AG08470 (cell line): Measurements from ENCODE around the genes SBF2 and LYVE1.

- RRBS, result 2% methylated on average over 23 of the region's 54 CpGs
Observed at GRCh38 chr11:9613841-9614701, 40.6 kb downstream of the WEE1 start.

DNA sequence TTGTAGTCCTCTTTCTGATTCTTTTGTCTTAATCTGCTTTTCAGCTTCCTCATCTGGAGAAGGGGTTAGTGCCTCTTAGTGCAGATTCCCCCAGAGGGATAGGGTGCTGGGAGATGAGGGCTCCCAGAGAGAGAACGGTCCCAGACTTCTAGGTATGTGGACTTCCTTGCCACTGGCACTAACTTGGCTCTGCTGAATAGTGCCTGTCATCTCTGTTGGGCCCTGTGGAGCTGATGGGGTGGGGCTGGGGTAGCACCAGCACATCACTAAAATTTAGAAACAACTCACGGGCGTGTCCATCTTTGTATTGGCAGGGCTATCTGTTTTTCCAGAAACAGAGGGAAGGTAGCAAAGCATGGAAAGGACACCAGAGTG is 25.8 kb downstream of the SWAP70 start:
- RRBS, result no CpG with 5 or more reads among the region's 3 CpGs

GRCh38 chr11:9704559-9705172 is 40.8 kb downstream of the SWAP70 start:
- RRBS, result no CpG with 5 or more reads among the region's 5 CpGs

DNA sequence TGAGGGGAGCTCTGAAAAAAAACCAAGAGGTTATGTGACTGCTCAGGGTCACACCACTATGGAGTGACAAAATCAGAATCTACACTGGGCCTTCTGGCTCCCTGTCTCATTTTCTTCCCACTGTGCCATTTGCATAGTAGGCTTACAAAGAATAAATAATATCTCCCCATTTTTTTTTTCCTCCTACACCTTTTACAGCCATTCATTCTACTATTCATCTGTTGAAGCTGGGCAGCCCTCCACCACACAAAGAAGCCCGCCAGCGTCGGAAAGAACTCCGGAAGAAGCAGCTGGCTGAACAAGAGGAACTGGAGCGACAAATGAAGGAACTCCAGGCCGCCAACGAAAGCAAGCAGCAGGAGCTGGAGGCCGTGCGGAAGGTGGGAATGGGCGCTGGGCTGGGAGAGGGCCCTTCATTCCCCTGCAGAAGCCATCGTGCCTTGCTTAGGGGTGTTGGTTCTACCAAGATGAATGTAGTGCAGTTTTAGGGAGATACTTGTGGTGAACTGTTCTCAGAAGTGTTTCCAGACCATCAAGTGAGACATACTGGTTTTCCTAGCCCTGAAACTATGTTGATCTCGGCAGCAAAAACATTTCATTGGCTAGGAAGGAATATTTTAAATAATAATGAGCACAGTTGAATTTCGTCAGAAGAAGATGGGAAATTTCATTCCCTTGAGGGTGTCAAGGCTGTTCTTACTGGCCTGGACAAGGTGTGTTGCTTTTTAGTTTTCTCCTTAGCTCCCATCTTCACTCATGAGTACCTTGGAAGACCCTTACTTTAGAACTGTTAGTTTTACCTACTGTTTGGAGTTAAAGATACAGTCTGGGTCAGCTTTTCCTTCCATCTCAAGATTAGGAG is 68.7 kb downstream of the SWAP70 start:
- RRBS, result no CpG with 5 or more reads among the region's 13 CpGs

- RRBS, result no CpG with 5 or more reads among the region's 8 CpGs
Observed at GRCh38 chr11:9930843-9931476, 267.1 kb downstream of the SWAP70 start.

DNA sequence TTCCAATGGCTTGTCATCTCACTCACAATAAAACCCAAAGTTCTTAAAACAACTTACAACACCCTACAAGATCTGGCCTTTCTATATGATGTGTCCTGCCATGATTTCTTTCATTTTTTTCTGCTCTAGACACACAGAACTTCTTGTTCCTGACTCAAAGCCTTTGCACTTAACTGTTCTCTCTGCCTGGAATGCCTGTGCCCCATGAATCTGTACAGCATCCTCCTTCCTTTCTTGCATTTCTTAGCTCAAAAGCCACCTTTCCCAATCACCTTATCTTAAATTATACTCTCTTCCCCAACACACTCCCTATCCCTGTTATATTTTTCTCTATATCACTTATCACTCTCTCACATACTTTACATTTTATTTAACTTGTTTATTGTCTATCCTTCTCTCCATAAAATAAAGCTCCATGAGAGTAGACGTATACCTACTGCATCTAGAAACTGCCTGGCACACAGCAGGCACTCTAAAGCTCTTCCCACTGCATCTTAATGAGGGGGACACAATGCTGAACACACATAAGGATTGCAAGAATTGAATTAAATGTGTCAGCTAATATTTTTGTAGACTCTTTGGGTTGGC is 305.6 kb downstream of the SWAP70 start:
- RRBS, result no CpG with 5 or more reads among the region's 1 CpG

- RRBS, result no CpG with 5 or more reads among the region's 2 CpGs
Observed at GRCh38 chr11:10164728-10165360, 129.2 kb downstream of the SBF2 start.

DNA sequence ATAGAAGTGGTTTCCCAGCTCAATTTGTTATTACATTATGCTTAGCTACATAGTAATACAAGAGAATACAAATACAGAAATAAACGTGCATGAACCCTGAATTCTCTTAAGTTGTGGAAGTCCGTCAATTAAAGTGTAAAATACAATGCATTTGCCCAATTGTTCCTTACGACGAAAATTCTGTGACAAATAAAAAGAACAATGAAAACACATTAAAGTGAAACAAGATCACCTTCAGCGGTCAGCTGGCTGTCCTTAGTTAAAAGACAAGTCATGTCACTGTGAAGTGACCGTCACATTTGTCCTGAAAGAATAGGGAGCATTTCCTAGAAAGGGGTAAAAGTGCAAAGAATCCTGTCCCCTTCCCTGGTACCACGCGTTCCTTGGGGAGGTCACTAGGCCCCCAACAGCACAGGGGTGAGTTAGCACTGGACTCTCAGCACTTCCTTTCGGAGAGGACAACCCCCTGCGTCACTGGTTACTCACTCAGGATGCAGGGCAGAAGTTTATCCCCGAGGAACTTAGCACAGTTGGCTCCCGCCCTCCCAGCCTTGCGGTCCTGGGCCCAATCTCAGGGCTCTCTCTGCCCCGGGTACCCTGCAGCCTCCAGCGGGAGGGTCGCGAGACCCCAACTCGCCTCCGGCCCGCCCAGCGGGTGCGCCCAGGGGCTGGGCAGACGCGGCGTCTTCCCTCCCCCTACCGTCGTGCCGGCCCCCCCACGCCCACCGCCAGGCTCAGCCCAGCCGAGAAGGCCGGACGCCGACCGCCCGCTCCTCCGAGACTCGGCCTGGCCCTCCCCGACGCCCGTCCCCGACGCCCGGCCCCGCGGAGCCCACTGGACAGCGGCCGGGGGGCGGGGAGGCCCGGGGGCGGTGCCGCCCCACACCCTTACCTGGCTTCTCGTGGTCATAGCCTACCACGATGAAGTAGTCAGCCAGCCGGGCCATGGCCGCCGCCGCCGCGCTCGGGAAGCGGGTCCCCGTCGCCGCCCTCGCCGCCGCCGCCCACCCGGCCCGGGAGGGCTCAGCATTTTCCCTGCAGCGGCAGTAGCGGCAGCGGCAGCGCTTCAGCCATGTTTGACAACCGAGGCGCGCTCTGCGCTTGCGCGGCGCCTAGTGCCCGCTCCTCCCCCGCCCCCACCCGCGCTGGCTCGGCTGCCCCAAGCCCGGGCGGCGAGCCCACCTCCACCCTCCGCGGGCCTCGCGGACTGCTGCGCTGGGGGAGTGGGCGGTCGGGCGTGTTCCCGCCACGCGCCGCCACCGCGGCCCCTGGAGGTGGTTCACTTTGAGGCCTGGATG is at the start of gene SBF2:
Gene SBF2 (minus strand): TSS at position 1,097 of the 1,298 bp plus-strand sequence.
- RRBS, result 2% methylated on average over 51 of the region's 104 CpGs

GRCh38 chr11:10444917-10445335 is 10.1 kb upstream of the AMPD3 start:
- RRBS, result no CpG with 5 or more reads among the region's 3 CpGs

GRCh38 chr11:10458828-10459948 is 4.1 kb downstream of the AMPD3 start:
- RRBS, result 60% methylated on average over 1 of the region's 10 CpGs

GRCh38 chr11:10468459-10469172 is 13.6 kb downstream of the AMPD3 start:
- RRBS, result no CpG with 5 or more reads among the region's 4 CpGs

DNA sequence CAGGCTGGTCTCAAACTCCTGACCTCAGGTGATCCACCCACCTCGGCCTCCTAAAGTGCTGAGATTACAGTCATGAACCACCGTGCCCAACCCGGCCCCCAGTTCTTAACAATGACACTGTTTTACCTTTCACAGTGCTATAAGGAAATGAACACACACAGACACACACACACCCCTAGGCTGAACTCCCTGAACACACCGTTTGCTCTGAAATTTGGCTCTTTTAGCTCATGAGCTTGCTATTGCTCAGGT is 2.2 kb downstream of the LYVE1 start:
- RRBS, result no CpG with 5 or more reads among the region's 4 CpGs

DNA sequence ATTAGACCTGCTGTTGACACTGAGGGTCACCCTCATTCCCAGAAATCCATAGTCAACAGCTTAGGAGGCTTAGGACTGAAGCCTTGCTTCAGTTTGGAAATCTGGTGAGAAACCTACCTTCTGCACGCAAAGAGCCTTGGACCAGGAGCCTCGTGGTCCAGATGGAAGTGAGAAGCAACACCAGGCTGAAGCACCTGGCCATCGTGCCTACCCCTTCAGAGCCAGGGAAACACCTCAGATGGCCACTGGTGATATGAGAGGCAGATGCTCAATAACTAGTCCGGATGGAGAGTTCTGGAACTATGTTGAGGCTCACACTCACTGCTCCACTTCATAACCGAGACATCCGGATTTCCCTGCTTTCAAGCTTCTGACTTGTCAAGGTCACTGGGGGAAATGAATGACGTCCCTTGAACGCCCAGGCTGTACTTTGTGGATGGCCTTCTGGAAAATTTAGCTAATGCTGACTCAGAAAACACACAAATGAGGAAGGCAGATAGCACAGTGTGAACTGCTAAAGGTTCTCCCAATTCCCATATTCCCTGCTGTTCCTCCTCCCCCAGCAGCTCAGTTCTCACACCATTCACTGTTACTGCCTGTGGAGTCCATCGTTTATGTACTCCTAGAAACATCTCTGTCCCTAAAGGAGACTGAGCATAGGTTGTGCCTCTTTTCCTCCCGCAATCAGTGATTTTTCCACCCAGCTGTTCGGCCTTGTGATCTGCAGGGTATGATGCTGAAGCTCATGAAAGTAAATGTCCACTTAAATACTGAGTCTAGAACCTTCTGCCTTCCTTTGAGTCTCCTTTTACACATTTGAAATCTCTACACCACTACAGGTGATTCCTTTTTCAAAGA is at the start of gene LYVE1:
Gene LYVE1 (minus strand): TSS at position 335 of the 858 bp plus-strand sequence.
- RRBS, result 100% methylated on average over 1 of the region's 11 CpGs

DNA sequence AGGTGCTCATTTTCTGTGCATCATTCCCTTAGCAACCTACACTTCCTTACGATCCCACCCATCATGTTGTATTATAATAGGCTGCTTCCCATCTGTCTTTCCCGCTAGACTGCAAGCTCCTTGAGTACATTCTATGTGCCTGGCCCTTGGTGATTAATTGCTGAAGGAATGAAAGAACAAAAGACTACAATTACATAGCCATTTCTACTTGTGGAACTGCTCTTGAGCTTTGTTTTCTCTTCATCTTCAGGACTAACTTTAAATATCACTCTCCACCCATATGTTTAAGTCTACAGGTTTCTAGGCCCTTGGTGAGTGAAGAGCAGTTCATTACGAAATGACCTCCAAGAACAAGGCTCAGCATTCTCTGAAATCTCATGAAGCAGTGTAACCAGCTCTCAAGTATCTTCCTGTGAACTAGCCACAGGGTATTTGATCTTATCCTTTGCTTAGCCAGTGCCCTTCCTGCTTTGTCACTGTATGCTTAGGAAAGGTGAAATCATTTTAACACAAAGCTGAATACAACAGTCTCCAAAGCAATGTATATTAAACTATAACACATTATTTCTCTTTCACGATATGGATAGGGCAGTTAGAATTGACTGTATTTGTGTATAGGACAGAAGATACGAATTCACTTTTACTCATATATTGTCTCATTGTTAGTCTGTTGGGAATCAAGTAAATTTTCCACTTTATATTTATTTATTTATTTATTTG is 20.4 kb upstream of the LYVE1 start:
- RRBS, result no CpG with 5 or more reads among the region's 5 CpGs

- RRBS, result no CpG with 5 or more reads among the region's 6 CpGs
Observed at GRCh38 chr11:10640091-10640716, 53.4 kb downstream of the IRAG1 start.

DNA sequence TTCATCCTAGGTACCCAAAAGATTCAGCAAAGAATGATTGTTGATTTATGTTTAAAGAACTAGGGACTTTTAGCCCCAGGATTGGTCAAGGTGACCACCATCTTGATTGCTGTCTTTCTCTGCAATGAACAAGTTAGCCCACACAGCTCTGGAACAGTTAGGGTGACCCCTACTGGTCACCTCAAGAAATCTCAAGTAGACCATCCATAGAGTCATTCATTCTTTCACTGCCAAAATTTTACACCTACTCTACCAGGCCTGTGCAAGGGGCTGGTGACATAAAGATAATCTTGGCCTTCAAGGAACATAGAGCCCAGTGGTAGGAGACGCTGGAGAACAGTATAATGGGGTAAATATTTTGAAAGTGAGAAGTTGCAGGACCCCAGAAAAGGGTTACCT is 39.3 kb downstream of the IRAG1 start:
- RRBS, result no CpG with 5 or more reads among the region's 1 CpG

GRCh38 chr11:10674942-10675894 is 18.3 kb downstream of the IRAG1 start:
- RRBS, result no CpG with 5 or more reads among the region's 15 CpGs

DNA sequence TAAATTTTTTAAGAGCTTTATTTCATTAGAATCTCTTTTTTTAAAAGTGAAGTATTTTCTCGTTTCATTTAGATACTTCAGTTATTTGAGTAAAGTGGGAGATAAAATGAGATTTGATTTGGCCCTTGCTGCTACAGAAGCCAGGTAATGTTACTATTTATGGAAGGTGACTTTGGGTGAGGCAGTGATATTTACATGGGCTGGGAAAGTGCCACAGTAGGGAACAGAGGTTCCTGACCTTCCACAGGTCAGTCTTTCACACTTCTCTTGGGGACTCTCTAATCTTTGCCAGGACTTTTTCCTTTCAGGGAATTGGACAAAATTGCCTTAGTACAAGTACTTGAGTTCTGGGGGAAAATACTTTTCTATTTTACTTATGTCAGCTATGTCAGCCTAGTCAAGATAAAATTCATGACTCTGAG is 20.4 kb downstream of the CTR9 start:
- RRBS, result no CpG with 5 or more reads among the region's 1 CpG

DNA sequence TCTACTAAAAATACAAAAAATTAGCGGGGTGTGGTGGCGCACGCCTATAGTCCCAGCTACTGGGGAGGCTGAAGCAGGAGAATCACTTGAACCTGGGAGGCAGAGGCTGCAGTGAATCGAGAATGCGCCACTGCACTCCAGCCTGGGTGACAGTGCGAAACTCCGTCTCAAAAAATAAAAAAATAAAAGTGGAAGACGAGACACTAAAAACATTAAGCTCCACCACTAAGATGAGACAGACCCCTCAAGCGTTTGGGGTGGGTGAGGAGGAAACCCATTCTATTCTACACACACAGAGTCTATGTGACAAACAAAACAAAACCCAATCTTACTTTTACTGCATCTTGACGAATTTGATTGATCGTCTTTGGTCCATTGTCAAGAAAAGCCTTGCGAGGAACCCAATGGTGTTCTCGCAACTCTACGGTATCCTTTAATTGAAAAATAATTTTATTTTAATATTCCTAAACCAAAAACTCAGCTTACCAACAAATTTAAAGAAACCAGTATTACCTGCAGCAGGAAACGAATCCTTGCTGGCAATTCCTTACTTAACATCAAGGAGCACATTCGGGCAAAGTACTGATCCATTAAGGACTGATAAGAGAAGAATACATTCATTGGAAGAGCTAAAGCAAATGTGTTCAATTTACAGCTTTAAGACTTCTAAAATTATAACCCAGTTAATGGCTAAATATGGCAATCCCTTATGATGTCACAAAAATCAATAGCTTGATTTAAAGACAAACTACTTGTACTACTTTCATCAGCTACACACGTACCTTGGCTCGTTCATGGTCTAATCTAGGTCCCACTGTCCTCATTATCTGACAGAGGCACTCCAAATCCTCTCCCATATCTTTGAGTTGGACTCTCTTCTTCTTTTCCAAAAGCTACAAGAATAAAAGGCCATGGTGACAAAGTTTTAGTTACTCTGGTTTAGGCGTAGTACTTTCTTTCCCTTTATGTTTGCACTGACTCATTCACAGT is 5.7 kb downstream of the EIF4G2 start:
- RRBS, result no CpG with 5 or more reads among the region's 19 CpGs